Zone of skin (tissue), 1 donor: Measurements from ENCODE around the genes MRS2, H2BC1, SLC17A3 and H4C1.

DNA sequence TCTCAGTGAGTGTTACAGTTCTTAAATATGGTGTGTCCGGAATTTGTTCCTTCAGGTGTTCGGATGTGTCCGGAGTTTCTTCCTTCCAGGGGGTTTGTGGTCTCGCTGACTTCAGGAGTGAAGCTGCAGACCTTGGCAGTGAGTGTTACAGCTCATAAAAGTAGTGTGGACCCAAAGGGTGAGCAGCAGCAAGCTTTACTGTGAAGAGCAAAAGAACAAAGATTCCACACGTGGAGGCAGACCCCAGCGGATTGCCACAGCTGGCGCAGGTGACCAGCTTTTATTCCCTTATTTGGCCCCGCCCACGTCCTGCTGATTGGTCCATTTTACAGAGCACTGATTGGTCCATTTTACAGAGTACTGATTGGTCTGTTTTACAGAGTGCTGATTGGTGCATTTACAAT lies 641.2 kb downstream of the HDGFL1 start:
- RRBS: no CpG with 5 or more reads among the region's 9 CpGs

DNA sequence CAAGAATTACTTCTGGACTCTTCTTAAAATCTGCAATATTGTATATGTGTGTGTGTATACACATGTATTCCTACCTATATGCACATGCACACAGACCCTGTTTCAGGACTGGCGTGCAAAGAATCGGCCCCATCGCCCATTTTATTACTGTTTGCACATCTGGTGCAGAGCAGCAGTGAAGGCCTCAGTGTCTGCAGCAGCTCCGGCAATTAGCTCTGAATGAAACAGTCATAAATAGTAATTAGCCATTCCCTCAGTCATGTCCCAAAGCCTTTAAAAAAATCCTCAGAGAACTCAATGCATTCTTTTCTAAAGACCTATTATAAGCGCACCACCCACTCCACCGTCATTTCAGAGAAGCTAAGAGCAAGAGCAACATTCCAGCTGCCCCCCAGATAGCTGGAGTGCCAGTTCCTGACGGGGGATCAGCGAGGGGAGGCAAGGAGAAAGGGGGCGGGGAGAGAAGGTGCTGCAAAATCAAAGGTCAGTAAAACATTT lies 469.8 kb upstream of the NRSN1 start:
- RRBS: no CpG with 5 or more reads among the region's 9 CpGs

DNA sequence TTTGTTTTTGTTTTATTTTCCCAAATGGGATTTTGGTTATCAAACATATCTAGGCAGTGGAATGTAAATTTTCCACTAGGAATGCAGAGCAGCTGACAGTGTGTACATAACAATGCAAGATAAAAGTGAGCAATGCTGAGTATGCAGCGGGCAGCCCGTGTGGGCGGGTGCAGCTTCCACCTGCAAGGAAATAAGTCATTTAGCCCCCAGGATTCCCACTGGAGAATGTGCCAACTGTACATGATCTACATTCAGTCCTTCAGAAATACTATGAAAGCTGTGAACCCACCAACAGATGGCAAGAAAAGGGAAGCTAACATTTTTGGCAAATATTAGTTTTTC lies 44.4 kb downstream of the DCDC2 start:
- RRBS: no CpG with 5 or more reads among the region's 3 CpGs

DNA sequence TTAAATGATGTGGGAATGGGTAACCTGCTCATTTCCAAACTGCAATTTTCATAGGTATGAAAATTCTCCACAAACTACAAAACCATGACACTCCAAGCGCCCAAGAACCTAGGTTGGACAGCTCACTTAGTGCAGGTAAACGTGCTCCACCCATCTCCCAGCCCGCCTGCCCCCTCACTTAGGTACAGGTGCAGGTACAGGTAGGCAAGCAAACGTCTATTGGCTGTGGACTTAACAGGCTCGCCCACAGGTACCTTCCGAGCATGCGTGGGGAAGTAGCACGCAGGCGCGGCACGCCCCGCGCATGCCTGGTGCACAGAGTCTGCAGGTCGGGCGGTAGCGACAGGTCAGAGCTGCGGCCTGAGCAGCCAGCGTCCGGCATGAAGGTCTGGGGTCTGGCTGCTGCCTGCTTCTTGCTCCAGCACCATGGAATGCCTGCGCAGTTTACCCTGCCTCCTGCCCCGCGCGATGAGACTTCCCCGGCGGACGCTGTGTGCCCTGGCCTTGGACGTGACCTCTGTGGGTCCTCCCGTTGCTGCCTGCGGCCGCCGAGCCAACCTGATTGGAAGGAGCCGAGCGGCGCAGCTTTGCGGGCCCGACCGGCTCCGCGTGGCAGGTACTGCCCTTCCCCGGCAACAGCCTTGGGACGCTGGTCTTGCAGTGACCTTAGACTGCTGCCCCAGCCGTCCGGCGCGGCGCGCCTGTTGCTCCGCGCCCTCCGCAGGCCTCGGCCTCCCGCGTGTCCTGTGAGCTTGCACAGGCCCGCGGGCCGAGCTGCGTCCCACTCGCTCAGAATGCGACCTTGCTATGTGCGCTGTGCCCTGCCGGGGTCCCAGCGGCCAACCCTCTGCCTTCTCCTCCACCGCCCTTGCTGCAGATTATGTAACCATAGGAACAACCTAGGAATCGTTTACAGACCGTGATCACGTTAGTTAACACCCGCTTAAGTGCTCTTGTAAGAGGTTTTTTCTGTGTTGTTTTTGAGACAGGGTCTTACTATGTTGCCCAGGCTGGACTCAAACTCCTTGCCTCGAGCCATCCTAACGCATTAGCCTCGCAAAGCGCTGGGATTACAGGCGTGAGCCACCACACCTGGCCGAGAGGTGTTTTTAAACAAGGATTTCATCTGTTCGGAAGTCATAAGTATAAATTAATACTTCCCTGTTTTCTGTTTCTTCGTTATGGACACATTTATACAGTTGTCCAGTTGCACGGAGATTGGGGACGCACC lies at the start of gene MRS2:
Gene MRS2, plus strand, starts transcription at position 316 of the 1,231 bp plus-strand sequence.
- RRBS: 2% methylated on average over 17 of the region's 77 CpGs

DNA sequence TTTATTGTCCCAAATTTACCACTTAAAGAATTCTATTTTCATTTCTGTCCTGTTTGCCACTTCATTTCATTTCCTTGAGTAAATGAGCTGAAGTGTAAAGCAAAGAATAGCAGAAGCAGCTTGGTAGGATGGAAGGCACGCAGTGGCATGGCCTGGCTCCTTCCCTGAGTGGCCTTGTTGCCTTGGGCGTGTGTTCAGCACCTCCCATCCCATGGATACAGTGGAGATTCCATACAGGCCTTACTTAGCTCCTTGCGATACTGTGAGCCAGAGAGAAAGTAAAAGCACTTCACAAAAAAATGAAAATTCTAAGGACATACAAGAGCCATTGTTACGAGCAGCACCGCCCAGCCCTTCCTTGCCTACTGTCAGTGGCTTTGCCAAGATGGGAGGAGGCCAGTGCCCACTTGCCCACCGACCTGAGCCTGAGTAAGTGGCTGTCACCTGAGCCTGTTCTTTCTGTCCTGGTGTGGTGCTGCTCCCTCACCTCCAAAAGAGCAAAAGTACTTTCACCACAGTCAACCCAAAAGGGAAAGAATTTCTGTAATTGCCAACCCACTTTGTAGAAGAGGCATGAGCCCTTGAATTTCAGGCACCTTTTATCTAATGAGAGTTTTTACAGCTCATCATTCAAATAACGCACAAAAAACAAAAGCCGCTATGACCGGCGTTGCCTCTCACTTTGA lies 39.7 kb downstream of the ALDH5A1 start:
- RRBS: no CpG with 5 or more reads among the region's 10 CpGs

DNA sequence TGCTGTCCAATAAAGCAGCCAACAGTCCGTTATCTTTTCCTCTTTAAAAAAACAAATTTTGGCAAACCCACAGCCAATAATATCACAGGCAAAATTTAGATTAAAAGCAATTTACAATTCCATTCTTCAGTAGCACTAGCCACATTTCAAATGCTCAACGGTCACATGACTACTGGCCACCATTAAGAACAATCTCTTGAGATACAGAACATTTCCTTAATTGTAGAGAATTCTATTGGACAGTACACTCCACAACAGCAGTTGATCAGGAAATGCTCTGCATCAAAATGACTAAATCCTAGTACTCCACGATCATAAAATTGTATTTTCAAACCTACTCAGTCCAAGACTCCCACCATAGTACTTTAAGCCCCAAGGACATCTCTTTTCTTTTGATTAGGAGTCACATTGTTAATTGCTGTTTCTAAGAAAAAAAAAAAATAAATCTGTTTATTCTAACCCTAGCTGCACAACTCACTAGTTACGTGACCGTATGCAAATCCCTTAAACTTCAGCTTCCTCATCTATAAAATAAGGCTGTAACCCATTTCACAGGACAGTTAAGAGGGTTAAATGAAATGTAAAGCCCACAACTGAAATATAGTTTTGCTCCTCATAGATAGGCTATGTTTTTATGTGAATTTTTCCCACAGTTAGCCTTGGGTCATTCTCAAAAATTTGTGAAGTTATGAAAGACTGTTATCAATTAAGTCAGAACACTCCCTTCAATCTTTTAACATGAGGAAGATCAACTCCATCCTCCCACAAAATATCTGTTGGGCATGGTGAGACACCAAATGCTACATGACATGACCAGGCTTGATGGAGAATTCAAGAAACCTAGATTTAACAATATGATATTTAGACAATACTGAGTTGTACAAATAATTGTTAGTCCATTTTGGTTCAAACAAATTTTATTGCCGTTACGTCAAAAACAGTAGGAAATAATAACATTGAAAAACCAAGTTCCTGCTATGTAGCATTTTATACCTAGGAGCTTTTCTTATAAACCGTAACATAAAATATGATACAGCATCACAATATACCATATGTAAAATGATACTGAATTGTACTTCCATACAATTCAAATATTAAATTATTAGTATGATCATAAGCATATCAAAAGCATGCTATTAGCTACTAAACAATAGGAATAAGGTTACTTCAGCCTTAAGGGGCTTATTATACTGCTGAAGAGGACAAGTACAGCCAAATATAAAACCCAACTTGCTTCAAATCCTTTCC lies 9.5 kb downstream of the C6orf62 start:
- RRBS: no CpG with 5 or more reads among the region's 8 CpGs

DNA sequence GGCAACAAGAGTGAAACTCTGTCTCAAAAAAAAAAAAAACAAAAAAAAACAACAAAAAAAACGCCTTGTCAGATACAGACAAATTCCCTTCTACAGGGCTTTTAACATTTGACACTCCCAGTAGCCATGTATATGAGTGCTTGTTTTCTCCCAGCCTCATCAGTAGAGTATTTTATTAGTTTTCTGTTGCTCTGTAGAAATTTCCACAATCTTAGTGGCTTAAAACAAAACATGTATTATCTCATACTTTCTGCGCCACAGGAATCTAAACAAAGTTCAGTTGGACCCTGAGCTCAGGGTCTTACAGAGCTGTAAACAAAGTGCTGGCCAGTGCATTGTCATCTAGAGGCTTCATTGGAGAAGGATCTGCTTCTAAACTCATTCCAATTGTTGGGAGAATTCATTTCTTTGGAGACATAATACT lies 3.6 kb upstream of the GMNN start:
- RRBS: no CpG with 5 or more reads among the region's 2 CpGs

- RRBS: no CpG with 5 or more reads among the region's 8 CpGs
Measured at GRCh38 chr6:24831612-24832558, 33.2 kb upstream of the ARMH2 start.

- RRBS: no CpG with 5 or more reads among the region's 3 CpGs
Measured at GRCh38 chr6:24928357-24928725, 7.4 kb downstream of the RIPOR2 start.

DNA sequence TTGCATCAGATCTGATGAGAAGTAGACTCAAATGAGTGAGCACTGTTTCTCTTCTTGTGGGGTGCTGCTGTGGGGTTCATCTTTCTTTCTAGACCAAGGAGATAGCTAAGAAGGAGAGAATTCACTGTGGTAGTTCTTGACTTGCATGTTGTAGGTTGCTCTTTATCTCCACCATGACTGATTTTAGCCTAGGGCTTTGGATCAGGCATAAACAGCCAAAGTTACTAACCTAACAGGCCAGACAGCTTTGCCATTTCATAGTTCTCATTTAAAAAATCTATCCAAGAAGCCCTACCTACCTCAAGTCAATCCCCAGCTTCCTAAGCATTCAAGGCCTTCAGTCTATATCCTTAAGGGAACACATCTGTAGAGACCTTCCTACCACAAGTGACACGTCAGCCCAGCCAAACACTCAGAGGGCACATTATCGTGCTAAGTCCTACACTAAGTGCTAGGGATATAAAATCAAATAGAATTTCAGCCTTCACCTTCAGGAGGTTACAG lies 107.8 kb upstream of the CARMIL1 start:
- RRBS: no CpG with 5 or more reads among the region's 2 CpGs

GRCh38 chr6:25661117-25661627 lies 9.2 kb downstream of the SCGN start:
- RRBS: no CpG with 5 or more reads among the region's 2 CpGs

- RRBS: no CpG with 5 or more reads among the region's 18 CpGs
Measured at GRCh38 chr6:25726719-25727139, at the start of gene H2BC1. Gene H2BC1 (plus strand): TSS chr6:25726777.

GRCh38 chr6:25873967-25874590 lies at the start of gene SLC17A3:
Gene SLC17A3 (minus strand): TSS chr6:25874243.
- RRBS: no CpG with 5 or more reads among the region's 3 CpGs

- RRBS: no CpG with 5 or more reads among the region's 5 CpGs
Measured at GRCh38 chr6:25928536-25929489, 1.7 kb downstream of the SLC17A2 start.

DNA sequence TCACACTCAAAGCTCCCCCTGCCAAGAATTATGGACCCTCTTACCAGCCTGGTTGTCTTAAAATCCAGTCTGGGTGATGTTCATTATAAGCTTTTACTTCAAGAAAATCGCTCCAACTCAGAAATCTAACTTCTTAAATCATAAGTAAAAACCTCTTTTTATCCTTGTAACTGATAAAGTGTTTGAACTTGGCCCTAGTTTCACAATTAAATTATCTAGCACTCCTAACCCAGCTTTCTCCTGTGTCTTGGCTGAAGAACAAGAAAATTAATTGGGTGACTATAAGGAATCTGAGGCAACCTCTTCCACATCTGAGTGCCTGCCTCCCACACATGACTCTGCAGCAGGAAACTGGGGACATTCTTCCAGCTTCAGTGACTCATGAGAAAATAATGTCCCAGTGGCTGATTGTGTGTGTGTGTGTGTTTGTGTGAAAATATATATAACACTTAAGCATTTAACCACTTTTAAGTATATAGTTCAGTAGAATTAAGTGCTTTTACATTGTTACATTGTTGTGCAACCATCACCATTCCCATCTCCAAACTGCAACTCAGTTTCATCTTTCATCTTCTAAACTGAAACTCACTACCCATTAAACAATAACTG lies 8.5 kb downstream of the TRIM38 start:
- RRBS: no CpG with 5 or more reads among the region's 1 CpG

DNA sequence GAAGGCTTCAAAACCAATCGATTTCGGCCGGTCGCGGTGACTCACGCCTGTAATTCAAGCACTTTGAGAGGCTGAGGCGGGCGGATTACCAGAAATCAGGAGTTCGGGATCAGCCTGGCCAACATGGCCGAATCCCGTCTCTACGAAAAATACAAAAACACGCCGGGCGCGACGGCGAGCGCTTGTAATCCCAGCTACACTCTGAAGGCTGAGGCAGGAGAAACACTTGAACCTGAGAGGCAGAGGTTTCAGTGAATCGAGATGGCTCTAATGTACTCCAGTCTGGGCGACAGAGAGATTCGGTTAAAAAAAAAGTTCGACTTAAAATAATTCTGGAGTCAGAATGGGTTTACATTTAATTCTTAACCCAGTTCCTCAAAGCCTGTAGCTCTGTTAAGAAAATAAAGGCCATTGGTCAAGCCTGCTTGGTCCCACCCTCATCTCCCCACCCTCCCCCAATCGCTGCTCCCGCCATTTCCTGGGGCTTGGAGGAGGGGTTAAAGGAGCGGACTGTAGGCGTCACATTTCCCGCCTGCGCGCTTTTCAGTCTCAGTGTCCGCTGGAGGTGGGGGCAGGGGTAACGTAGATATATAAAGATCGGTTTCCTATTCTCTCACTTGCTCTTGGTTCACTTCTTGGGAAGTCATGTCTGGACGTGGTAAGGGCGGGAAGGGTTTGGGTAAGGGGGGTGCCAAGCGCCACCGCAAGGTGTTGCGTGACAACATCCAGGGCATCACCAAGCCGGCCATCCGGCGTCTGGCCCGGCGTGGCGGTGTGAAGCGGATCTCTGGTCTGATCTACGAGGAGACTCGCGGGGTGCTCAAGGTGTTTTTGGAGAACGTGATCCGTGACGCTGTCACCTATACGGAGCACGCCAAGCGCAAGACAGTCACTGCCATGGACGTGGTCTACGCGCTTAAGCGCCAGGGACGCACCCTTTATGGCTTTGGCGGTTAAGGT lies at the start of gene H4C1:
Gene H4C1, plus strand, starts transcription at position 616 of the 960 bp plus-strand sequence.
- RRBS: no CpG with 5 or more reads among the region's 60 CpGs

GRCh38 chr6:26054075-26054386 lies 2.2 kb downstream of the H1-2 start:
- RRBS: no CpG with 5 or more reads among the region's 3 CpGs

- RRBS: no CpG with 5 or more reads among the region's 19 CpGs
Measured at GRCh38 chr6:26054856-26055433, 1.3 kb downstream of the H1-2 start.

- RRBS: 1% methylated on average over 4 of the region's 33 CpGs
Measured at GRCh38 chr6:26055434-26056162, 672 bp downstream of the H1-2 start.

- RRBS: no CpG with 5 or more reads among the region's 7 CpGs
Measured at GRCh38 chr6:26118991-26119480, 4.7 kb downstream of the H2BC4 start.